Cardiac muscle cell (in vitro differentiated cells and primary cell): ENCODE data around the gene TDG.

GRCh38 chr12:103848312-103848598 lies 7.2 kb upstream of the NT5DC3 start:
- RAMPAGE, long total RNA = no peak
- RRBS = no CpG with 5 or more reads among the region's 3 CpGs

- RAMPAGE, long total RNA = no peak
- RRBS = no CpG with 5 or more reads among the region's 5 CpGs
These were observed 37.0 kb upstream of the NT5DC3 start for GRCh38 chr12:103877892-103878477.

- RAMPAGE, long total RNA = no peak
- RRBS = no CpG with 5 or more reads among the region's 5 CpGs
These were observed 28.8 kb upstream of the HSP90B1 start for GRCh38 chr12:103901391-103901802.

- RAMPAGE, long total RNA = no peak
- RRBS = no CpG with 5 or more reads among the region's 8 CpGs
These were observed 12.1 kb downstream of the HSP90B1 start for GRCh38 chr12:103942018-103942963.

DNA sequence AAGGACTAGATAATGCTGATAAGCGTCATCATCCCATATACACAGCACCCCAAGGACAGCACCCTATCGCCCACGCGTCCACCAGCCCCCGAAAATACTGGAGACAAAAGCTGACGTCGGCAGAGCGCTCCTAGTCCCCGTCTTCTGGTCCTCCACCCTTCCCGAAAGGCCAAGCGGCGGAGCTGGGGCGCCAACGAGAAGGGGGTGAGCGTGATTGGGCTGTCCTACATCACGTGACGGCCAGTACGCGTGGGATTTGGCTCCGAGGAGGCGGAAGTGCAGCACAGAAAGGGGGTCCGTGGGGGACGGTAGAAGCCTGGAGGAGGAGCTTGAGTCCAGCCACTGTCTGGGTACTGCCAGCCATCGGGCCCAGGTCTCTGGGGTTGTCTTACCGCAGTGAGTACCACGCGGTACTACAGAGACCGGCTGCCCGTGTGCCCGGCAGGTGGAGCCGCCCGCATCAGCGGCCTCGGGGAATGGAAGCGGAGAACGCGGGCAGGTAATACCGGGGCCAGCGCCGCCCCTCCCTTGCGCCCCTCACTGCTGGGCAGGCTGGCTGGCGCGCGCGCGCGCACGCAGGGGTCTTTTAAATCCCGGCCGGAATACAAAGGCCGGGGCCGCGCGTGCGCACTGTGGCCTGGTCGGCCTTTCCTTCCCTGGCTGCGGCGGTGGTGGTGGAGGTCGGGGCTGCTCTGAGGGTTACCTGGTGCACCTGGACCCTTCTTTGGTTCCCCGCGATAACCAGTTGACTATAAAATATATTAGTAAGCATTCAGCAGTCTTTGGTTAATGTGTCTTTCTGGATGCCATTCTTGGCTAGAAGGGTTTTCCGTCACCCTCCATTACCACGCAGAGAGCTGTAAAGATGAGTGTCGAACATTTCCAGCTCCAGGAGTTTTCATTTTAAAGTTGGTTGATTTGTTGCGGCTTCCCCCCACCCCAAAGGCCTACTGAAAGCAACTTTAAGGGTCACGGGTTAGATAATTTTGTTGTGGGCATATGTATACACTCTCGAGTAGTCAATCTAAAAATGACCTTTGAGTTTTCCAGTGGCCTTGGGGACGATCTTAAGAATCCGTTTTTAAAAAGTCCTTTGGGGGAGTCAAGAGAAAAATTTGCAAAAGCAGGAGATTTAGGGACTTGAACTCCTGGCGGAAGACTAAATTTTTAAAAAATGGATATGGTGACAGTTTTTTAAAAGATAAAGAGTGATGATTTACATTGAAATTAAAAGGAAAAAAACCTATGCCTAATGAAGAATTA lies at the start of gene TDG:
TSS of gene TDG (plus strand) at position 311 of the 1,263 bp plus-strand sequence.
- RAMPAGE, long total RNA = start-site peak on the minus strand centred at position 125 of the sequence, 53 bp wide, 74 and 59 reads in 2 replicates; start-site peak on the plus strand centred at position 341 of the sequence, 117 bp wide, 981 and 1,046 reads in 2 replicates
- RRBS = 2% methylated on average over 20 of the region's 70 CpGs

- RAMPAGE, long total RNA = no peak
- RRBS = no CpG with 5 or more reads among the region's 5 CpGs
These were observed 23.3 kb downstream of the NFYB start for GRCh38 chr12:104114542-104115311.

GRCh38 chr12:104219267-104219799 lies 3.8 kb downstream of the TXNRD1 start:
- RAMPAGE, long total RNA = no peak
- RRBS = no CpG with 5 or more reads among the region's 3 CpGs

GRCh38 chr12:104285784-104286458 lies 17.6 kb upstream of the EID3 start:
- RAMPAGE, long total RNA = no peak
- RRBS = no CpG with 5 or more reads among the region's 3 CpGs

DNA sequence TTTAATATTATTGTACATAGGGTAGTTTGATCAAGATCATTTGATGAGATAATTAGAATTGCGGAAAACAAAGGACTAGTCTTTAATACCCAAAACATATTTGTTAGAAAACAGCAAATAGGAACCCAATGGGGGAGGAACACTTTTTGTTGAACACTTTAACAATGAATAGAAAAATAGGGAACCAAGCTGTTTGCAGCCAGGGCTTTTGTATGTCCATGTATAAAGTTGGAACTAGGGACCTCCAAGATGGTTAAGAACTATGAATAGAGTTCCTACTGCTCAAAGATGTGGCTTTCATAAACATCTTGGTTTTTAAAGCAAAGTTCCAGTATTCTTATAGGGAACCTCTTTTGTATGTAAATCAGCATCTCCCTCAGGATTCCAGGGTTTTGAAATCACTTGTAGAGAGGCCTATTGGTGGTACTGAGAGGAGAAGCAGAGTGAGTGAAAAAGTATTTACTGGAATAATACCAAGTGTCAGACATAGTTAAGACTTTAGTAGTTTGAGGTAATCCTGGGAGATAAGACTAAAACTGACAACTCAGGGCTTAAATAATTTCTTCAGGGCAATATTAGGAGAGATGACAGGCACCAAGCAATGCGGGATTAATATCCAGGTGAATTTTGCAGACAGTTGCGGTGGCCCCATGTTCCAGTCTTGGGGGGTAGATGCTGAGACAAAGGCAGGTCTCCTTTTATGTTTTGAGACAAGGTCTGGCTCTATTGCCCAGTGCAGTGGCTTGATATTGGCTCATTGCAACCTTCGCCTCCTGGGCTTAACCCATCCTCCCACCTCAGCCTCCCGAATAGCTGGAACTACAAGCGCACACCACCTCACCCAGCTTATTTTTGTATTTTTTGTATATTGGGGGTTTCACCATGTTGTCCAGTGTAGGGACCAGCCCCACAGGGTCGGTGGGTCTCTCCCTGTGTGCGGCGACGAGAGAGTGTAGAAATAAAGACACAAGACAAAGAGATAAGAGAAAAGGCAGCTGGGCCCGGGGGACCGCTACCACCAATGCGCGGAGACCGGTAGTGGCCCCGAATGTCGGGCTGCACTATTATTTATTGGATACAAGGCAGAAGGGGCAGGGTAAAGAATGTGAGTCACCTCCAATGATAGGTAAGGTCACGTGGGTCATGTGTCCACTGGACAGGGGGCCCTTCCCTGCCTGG lies 10.4 kb upstream of the EID3 start:
- RAMPAGE, long total RNA = no peak
- RRBS = no CpG with 5 or more reads among the region's 18 CpGs

- RAMPAGE, long total RNA = no peak
- RRBS = no CpG with 5 or more reads among the region's 3 CpGs
These were observed 50.5 kb downstream of the EID3 start for GRCh38 chr12:104353977-104354413.

DNA sequence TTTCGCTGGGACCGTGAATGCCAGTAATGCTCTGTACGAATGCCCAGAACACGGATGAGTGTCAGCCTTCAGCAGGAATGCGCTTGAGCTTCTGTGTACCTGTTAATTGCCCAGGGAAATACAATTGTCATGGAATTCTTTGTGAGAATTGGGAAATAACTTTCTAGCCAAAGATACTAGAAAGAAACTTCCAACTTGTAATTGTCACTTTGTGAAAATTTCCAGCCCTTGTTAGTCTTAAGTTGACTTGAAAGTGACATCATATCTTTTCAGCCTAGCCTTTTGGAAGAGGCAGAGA lies 2.6 kb downstream of the CHST11 start:
- RAMPAGE, long total RNA = no peak
- RRBS = no CpG with 5 or more reads among the region's 5 CpGs

DNA sequence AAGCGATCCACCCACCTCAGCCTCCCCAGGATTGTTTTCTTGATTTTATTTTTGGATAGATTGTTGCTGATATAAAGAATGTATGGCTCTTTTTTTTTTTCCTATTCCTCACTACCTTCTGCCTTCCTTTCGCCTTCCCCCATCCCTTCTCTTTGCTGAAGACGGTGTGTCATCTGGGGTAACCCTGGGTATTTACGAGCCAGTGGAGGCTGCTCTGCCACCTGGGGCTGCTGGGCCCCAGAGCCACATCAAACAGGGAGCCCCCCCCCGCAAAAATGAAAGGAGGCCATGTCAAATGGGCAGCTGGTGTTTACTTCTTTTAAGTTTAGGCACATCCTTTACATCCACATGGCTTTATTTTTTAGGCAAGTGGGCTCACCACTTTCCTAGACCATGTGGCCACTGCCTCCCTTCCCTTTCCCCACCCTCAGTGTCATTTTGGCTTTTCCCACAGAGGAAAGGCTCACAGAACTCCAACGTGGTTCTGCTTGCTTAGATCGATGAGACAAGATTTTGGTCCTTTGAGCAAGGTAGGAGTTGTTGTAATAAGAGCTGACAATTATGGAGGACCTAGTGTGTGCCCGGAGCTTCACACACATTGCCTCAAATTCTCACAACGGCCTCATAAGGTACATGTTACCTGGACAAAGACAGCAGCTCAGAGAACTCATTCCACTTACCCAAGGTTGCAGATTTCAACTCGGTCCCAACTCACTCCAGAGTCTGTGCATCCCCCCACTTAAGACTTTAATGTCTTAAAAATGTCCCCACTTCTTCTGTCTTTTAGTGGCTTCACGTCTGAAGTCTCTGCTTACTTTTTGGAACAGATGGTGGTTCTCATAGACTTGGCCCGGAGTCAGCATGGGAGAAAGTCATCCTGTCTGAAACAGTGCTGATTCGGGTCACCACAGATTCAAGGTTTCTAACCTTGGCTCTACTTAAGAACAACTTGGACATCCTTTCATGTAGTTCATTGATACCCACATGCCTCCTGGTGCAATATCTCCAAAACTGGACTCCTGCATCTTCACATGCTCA lies 25.7 kb downstream of the CHST11 start:
- RAMPAGE, long total RNA = no peak
- RRBS = no CpG with 5 or more reads among the region's 13 CpGs

DNA sequence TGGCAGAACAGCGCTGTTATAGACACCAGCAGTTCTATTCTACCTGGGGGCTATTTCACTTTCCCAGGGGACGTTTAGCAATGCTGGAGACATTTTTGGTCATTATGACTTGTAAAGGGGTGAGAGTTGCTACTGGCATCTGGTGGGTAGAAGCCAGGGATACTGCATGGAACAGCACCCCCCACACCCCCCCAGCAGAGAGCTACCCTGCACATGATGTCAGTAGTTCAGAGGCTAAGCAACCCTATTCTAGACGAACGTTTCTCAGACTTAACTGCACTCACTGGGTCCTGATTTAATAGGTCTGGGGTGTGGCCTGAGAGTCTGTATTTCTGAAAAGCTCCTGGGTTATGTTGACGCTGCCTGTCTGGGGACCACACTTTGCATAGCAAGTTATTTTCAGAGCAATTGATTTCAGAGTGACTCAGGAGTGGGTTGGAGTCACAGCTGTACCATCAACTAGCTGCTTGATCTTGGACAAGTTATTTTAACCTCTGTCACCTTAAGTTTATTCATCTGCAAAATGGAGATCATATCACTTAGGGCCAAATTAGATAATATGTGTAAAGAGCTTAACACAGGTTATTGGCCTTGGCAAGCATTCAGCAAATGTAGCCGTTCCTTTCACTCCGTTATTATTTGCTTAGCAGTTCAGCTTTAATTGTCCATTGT lies 48.5 kb downstream of the CHST11 start:
- RAMPAGE, long total RNA = no peak
- RRBS = no CpG with 5 or more reads among the region's 7 CpGs

GRCh38 chr12:104759191-104759847 lies 198.8 kb downstream of the SLC41A2 start:
- RAMPAGE, long total RNA = no peak
- RRBS = 33% methylated on average over 1 of the region's 9 CpGs

DNA sequence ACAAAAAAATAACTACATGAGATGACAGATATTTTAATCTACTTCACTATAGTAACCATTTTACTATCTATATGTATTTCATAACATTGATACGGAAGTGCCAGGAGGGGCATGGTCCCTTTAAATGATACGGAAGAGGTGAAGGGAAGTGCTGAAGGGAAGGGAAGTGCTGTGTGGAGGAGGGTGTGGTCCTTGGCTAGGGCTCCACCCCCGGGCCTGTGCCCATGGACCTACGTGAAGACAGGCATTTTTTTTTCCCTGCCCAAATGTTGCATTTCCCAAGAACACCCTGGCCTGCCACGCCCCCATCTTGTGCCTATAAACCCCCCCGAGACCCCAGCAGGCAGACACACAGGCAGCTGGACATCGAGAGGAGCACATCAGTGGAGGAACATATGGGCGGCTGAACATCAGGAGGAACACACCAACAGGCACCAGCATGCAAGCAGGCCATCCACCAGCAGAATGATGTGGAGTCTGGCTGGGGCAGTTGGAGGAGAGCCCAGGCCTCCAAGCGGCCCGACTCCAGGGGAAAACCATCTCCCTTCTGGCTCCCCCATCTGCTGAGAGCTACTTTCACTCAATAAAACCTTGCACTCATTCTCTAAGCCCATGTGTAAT lies 134.1 kb downstream of the SLC41A2 start:
- RAMPAGE, long total RNA = no peak
- RRBS = no CpG with 5 or more reads among the region's 10 CpGs

DNA sequence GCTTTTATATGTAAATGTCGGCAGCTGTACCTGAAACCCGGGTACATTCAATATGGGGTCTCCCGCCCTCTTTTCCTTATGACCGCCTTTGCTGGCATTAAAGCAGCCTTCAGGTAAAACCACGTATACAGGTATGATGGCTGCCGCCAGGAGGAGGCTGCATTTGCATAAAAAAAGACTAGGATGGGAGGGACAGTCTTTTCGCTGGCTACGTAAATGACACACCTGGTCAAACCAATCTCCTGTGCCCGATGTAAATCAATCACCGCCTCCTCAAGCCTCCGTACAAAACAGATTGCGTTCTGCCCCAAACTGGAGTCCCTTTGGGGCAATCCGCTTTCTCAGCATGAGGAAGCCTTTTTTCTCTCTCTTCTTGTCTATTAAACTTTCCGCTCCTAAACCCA lies 8.1 kb upstream of the ALDH1L2 start:
- RAMPAGE, long total RNA = no peak
- RRBS = no CpG with 5 or more reads among the region's 14 CpGs

DNA sequence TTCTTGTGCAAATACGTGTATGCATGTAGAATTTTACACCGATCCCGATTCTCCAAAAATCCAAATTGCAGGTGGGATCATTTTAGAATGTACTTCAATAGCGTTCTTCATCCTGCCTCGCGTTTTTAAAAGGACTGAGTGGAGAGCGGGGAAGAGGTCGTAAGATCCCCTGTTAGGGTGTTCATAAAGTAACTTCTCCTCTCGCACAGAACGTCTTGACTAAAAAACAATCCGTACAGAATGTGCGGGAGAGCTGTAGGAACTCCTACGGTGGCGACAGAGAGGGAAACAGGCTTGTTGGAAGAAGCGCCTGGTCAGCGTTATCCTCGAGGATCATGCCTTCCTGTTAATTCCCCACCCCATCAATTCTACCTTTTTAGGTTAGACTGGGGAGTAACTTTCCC lies 454 bp upstream of the WASHC4 start:
- RAMPAGE, long total RNA = no peak
- RRBS = no CpG with 5 or more reads among the region's 17 CpGs

- RAMPAGE, long total RNA = no peak
- RRBS = no CpG with 5 or more reads among the region's 9 CpGs
These were observed 52.3 kb downstream of the APPL2 start for GRCh38 chr12:105183513-105184333.

DNA sequence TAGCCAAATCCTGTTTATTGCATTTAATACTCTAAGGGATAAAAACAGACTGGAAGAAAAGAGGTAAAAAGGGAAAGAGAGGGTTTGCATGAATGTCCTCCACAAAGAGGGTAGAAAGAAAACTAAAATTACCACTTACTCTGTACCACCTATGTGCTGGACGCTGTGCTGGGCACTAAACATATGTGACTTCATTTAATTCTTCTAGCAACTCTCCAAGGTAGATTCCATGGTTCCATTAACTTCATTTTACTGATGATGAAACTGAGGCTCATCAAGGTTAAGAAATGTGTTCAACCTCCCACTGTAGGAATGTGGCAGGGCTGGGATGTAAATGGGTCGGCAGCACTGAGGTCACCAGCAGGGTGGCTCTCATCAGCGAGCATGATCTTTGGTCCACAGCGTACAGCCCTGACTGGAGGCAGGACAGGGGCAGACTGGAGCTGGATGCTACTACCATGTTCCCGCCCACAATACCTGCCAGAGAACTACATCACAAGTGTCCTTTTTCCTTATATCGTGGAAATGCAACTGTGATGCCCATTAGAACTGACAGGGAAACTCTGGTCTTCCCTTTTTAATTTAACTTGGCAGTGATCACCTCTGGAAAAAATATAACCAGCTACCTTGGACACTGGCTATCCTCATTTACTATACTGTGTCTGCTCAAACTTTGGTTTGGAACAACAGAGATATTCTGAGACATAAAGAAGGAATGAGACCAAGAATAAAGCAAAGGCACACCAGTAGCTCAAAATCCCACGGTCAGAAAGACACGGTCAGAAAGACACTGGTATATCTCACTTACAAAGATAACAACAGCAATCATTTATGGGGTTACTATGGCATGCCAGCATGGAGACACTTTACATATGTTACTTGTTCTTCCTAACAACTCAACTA lies 4.5 kb downstream of the APPL2 start:
- RAMPAGE, long total RNA = no peak
- RRBS = no CpG with 5 or more reads among the region's 8 CpGs

GRCh38 chr12:105351321-105352157 lies 21.0 kb downstream of the C12orf75 start:
- RAMPAGE, long total RNA = no peak
- RRBS = no CpG with 5 or more reads among the region's 3 CpGs